PC-3 (cell line): ENCODE data around the gene RIPK1.

- RAMPAGE, long total RNA, result no peak
These were observed 307.7 kb downstream of the FOXC1 start for GRCh38 chr6:1917150-1918042.

DNA sequence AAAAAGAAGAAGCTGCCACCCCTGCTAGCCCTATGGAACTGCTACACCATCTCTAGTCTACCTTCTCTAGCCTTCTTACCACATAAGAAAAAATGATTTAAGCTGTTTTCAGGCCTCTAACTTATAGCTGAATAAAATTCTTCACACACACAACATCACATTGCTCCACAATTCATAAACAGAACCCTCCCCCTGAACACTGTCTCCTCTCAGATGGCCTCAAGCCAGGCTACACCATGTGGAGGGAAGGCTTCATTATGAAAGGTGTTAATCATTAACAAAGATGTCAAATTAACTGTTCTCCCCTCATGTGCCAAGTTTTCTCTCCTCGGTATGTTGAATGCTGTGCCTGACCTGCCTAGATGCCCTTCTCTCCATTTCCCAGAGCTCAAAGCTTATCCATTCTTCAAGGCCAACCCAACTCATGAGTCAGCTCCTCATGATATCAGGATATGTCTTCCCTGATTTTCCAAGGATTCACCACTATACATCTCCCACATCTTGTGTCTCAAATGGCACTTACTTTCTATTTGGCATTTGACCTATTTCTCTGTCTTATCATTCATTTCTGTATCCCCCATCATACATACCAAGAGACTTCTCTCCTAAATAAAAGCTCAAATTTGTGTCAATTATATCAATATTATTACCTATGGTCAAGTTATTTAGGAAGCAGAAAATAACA is 210.3 kb downstream of the GMDS start:
- RAMPAGE, long total RNA, result no peak

- RAMPAGE, long total RNA, result no peak
These were observed 134.4 kb downstream of the GMDS start for GRCh38 chr6:2111060-2111375.

DNA sequence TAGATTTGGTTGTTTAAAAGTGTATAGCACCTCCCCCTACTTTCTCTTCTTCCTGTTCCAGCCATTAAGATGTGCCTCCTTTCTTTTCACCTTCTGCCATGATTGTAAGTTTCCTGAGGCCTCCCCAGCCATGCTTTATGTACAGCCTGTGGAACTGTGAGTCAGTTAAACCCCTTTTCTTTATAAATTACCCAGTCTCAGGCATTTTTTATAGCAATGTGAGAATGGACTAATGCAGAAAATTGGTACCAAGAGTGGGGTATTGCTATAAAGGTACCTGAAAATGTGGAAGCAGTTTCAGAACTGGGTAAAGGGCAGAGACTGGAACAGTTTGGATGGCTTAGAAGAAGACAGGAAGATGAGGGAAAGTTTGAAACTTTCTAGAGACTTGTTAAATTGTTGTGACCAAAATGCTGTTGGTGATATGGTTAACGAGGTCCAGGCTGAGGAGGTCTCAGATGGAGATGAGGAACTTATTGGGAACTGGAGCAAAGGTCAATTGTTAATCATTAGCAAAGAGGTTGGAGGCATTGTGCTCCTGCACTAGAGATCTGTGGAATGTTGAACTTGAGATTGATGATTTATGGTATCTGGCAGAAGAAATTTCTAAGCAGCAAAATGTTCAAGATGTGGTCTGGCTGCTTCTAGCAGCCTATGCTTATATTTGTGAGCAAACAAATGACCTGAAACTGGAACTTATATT is 78.8 kb upstream of the GMDS start:
- RAMPAGE, long total RNA, result no peak

GRCh38 chr6:2365854-2366565 is 120.6 kb upstream of the GMDS start:
- RAMPAGE, long total RNA, result no peak

- RAMPAGE, long total RNA, result no peak
These were observed 124.6 kb upstream of the GMDS start for GRCh38 chr6:2369962-2370442.

DNA sequence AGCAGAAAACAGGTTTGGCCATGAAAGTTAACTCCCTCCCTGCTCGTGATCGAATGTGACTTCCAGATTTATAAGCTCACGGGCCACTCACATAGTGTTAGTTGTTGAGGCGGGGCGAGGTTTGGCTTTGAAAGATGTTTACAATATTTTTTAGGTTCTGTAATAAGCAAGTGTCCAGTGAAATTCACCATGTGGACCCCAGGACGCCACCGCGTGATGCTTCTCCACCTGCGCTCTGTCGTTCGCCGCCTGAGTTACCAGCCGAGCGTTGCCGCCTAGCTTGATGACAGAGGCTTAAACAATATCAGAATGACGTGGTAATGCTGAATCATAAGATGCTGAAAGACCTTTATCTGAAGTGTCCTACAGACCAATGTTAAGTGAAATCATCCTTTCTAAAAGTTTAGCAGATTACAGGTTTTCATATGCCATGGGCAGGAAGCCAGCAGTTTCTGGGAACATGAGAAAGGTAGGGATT is 241.0 kb downstream of the MYLK4 start:
- RAMPAGE, long total RNA, result no peak

DNA sequence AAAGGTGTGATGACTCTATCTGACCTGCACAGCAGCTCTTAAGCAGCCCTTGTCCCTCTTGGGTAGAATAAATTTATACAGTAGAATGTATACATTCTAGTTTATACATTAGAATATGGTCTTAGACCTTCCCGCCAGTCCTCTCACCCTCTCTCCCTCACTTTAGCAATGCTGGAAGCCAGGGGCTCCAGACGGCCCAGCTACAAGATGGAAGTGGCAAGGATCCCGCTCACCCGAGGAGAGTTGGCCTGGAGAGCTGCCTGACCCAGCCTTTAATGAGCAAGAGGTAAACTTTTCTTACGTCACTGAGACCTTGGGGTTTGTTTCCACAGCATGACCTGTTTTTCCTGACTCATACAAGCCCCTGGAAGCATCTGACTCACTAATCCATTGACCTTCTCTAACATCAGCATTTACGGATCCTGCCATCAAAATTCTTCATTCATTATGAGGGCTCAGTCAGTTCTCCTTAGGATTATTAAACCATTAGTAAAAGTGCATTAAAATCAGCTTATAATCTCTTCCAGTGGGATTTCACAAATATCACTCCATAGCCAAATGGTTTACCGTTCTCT is 120.4 kb downstream of the MYLK4 start:
- RAMPAGE, long total RNA, result no peak

GRCh38 chr6:2783077-2783849 is 18.1 kb downstream of the WRNIP1 start:
- RAMPAGE, long total RNA, result no peak

DNA sequence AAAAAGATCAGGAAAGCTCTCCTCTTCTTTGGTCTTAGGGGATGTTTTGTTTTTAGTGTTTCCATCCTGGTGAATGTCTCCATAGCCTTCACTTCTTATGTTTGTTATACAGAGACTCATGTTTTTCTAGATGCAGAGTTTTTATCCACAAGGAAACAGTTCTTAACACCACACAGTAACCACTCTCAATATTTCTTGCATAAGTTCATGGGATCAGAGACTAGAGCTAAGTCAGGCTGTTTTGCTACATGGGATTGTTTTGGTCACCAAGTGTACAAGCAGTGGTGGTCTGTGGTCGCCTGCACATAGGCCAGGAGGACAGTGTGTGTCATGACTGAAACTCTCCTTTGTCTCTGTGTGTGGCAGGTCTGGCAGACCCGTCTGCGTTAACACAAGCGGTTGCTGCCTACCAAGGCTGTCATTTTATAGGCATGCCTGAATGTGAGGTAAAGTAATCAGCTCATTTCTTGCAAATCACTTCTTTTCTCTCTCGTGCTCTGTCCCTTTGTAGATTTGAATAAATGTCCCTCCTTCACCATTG is 18.8 kb downstream of the WRNIP1 start:
- RAMPAGE, long total RNA, result no peak

DNA sequence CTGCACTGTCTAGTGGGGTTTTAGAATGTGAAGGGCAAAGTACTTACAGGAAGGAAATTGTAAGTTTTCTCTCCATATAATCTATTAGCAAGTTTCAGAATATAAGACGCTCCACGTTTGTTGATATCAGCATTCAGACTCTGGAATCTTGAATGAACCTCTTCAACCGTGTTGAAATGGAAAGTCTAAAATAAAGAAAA is 3.3 kb downstream of the SERPINB1 start:
- RAMPAGE, long total RNA, result no peak

DNA sequence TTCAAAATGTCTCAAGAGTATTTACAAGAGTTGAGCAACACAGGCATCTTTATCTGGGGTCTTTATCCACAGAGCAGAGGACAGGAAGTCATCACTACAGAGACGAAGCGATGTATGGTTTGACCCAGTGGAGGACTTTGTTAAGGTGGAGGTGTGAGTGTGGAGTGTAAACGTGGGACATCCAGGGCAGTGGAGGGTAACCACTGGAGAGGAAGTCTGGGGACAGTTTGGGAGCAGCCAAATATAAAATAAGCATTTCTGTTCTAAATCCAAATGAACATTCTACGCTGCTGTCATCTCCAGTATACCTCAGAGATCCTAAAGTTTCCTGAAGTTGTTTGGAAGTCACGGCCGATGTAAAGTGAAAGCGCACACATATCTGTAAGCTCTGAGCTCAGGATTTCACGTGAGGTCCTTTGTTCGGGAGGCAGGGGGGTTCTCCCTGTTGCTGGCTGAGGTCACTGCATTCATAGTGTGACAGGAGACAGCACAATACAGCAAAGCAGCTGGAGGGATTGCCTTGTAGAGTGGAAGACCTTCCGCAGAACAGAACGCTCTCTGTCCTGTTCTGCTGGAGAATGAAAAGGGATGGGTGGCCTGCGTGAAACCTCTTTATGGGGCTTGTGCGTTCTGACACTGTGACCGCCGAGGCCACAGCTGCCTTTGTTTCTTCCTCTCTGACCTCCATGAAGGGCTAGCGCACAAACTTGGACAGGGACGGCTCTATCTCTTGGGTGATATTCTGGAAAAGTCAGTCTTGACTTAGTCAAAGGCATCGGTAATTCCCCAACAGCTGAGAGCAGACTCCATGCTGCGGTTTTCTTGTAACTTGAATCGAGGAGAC is 13.3 kb upstream of the SERPINB1 start:
- RAMPAGE, long total RNA, result no peak

GRCh38 chr6:2942673-2943244 is 28.6 kb downstream of the SERPINB6 start:
- RAMPAGE, long total RNA, result no peak

DNA sequence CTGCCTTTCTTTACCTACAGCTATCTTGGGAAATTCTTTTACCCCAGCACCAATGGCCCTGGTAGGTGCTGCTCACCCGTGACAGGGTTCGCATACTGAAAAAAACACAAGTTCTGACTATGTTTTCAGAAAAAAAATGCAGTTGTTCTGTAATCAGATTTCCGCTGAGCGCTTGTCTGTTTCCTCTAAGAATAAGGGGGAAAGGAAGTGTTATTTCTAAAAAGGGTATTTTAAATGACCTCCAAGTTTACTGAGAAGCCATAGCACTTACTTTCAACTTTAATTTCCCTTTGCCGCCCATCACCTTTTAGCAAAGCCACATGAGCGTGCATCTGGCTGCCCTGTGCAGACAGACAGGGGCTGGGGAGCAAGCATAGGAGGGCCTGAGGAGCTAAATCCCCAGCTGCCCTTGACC is 28.1 kb downstream of the SERPINB6 start:
- RAMPAGE, long total RNA, result no peak

- RAMPAGE, long total RNA, result no peak
These were observed 15.9 kb downstream of the SERPINB6 start for GRCh38 chr6:2955470-2955768.

DNA sequence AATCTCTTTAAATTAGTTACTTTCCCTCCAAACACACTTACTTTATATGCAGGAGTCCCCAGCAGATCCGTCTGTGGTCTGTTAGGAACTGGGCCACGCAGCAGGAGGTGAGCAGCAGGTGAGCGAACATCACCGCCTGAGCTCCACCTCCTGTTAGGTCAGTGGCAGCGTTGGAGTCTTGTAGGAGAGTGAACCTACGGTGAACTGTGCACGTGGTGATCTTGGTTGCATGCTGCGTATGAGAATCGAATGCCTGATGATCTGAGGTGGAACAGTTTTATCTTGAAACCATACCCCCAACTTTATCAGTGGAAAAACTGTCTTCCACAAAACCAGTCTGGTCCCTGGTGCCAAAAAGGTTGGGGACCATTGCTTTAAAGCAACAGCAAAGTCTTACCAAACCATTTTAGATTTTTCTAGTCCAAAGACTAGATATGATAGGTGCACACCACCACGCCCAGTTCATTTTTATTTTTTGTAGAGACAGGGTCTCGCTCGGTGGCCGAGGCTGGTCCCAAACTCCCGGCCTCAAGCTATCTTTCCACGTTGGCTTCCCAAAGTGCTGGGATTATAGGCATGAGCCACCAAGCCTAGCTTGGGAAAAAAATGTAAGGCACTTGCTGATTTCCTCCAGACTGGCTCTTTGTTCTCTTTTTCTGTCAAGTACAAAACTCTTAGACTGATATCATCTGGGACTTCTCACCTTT is 4.9 kb downstream of the SERPINB6 start:
- RAMPAGE, long total RNA, result no peak

DNA sequence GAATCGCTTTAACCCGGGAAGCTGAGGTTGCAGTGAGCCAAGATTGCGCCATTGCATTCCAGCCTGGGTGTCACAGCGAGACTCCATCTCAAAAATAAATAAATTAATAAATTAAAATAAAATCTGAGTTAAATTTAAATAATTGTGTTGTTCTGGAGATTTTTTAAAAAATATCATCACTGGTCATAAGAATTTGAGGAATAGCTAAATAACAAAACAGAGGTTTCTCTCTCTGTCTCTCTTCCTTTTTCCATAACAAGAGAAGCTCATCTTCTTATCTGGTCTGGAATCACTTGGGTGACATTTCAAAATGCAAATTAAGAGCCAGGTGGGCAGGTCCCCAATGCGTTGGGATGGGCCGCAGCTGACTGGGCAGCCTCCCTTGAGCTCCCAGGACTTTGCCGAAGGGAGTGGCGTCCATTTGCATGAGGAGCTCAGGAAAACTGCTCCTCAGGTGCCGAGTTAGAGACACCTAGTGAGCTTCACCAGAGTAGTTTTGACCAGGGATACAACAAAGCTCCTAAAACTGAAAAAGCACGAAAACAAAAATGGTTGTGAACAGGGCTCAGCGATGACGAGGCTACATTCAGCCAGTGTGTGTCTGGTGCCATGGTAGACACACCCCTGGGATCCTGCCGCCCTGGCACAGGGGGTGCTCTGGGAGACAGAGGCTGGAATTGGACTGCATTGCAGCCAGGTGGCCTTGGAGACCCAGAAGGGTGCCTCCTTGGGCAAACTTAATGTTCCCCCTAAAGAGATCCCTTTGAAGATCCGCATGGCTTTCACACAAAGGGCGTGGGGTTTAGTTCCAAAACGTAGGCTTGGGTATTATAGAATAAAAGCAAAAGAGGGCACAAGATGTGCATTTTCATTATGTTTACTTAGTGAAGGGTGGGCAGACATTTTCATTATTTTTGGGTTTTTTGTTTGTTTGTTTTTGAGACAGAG is 13.5 kb upstream of the SERPINB6 start:
- RAMPAGE, long total RNA, result no peak

- RAMPAGE, long total RNA, result no peak
These were observed at the start of gene RIPK1 for GRCh38 chr6:3068040-3069254. TSS of gene RIPK1 (plus strand) at chr6:3068494.

DNA sequence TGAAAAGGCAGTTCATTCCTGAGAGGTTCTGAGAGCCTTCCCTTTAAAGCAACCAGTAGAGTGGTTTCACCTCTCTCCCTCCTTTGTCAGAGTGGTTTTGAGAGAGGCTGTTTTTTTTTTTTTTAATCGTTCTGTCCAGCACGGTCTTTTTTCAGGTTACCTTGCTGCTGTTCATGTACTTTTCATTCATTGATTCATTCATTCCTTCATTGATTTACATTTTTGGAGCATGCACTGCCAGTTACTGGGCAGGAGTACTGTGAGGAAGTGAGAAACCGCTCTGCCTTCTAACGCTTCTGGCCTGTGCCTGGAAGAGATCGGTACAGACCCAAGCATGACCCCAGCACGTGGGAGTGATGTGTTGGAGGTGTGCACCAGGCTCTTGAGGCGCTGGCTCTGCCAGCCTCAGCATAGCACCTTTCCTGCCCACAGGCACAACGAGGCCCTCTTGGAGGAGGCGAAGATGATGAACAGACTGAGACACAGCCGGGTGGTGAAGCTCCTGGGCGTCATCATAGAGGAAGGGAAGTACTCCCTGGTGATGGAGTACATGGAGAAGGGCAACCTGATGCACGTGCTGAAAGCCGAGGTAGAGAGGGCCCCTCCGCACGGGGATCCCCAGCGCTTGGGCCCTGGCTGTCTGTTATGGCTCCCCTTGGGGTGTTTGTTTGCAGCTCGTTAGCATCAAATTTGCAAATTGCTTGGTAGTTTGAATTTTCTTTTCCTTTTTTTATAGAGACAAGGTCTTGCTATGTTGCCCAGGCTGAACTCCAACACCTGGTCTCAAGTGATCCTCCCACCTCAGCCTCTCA is 9.3 kb downstream of the RIPK1 start:
- RAMPAGE, long total RNA, result no peak

DNA sequence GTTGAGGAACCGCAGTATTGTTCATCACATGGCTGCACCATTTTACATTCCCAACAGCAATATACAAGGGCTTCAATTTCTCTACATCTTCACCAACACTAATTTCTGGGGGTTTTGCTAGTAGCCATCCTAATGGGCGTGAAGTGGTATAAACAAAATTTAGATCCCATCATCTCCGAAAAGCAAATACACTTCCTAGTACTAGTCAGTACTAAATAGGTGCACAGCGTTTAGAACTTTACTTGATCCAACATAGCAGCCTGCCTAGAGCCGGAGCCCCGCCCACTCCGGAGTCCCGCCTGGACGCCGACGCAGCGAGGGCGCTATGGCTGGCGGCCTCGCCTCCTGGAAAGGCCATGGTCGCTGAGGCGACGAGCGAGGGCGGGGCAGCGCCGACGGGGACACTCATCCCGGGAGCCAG is 433 bp upstream of the BPHL start:
- RAMPAGE, long total RNA, result no peak